ENCODE measurements around the gene PRKAR2B.

DNA sequence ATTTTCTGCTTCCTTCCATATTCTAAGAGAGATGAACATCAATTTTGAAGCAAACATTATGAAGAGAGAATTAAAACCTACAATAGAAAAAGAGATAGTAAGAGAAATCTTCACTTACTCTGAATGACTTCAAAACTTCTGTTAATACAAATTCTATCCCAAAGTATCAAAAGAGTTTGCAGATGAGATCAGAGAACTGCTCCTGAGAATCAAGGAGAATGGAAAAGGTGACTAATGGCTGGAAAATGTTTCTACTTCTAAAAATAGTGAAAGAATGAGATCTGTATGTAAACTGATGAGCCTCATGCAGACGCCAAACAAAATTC, 95.1 kb upstream of the PIK3CG start:
- PRO-cap = no peak
- RAMPAGE, long total RNA, 4 experiments = no peak in any of the 4 experiments

GRCh38 chr7:106886371-106887095, 21.5 kb downstream of the PIK3CG start:
- PRO-cap = no peak
- RAMPAGE, long total RNA, 4 experiments = no peak in any of the 4 experiments

GRCh38 chr7:107044264-107045252, at the start of gene PRKAR2B:
PRKAR2B (plus strand) TSS chr7:107044705.
- PRO-cap = no peak
- RAMPAGE, long total RNA, 4 experiments = start-site peak on the plus strand in 1 of 4 experiments, at chr7:107044832-107045211 at its widest, 51 reads per replicate

DNA sequence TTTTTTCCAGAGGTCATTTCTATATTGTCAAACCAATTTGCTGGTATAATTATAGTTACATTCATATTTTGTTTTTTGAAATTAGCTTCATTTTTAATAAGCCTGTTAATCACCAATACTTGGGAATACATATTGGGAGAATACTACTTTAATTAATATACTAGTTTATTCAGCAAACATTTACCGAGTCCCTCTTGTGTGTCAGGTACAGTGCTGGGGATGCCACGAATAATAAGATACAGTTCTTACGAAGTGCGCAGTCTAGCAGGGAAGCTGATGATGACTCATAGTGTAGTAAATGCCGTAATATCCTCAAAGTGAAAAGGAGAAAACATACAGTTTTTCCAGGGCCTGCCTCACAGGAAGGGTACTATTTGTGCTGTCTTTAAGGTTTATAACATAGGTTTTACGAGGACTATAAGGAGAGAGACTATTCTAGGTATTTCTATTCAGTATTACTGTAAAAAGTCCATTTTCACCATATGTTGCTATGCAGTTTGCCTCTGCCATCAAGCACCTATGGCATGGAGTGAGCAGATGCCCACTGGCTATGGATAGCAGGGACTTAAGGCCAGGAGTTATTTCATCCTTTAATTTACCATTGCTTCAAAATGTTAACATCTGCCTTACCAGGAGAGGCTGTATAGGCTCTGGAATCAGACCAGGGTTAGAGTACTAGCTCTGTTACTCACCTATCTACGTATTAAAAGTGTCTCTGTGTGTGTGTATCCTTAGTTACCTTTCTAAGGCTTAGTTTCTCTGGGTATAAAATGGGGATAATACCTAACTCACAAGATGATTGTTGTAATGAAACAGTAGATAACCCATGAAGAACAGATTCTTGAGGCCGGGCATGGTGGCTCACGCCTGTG, 32.8 kb downstream of the PRKAR2B start:
- PRO-cap = no peak
- RAMPAGE, long total RNA, 4 experiments = no peak in any of the 4 experiments

DNA sequence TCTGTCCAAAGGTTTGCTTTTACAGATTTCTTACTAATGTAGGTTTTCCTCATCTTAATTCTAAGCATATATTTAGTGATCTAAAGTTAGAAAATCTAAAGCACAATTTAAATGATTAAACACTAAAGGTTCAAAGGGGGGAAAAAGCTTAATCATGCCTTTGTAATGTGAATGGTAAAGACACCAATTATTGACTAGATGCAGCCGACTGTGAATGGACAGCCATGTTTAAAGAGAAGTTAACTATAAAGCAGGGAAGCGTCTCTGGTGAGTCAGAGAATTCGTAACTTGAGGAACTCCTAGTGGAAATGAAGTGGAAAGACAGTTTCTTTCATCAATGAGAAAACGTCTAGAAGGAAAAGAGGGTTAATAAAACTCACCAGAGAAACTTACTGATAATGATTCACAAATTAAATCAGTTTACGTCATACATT, 1.2 kb upstream of the HBP1 start:
- PRO-cap = no peak
- RAMPAGE, long total RNA, 4 experiments = no peak in any of the 4 experiments

DNA sequence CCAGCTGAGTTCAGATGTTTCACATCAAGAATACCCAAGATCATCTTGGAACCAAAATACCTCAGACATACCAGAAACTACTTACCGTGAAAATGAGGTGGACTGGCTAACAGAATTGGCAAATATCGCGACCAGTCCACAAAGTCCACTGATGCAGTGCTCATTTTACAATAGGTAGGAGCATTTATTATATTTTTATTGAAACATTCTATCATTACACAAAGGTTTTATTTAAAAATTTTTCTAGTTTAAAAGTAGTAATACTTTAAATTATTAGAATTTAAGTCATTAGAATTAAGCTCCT, 13.6 kb downstream of the HBP1 start:
- PRO-cap = no peak
- RAMPAGE, long total RNA, 4 experiments = no peak in any of the 4 experiments

DNA sequence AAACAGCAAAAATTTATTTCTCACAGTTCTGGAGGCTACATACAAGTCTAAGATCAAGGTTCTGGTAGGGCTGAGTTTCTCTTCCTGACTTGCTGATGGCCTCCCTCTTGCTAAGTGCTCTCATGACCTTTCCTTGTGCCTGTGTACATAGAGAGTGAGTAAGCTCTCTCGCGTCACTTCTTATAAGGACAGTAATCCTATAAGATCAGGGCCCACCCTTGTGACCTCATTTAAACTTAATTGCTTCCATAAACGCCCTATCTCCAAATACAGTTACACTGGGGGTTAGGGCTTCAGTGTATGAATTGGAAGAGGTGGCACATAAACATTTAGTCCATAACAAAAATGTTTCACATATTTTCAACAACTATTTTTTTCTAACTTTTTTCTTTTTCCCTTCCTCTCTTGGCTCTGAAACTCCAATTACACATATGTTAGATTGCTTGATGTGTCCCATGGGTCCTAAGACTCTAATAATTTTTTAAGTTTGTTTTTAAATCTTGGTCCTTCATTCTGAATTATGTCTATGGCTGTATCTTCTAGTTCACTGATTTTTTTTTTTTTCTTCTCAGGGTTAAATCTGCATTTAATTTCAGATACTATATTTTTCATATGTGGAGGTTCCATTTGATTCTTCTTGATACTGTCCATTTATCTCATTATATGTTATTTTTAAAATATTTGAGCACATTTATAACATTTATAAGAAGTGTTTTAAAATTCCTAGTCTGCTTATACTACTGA, 149.9 kb downstream of the HBP1 start:
- PRO-cap = no peak
- RAMPAGE, long total RNA, 4 experiments = no peak in any of the 4 experiments

GRCh38 chr7:107880343-107880791, 10.6 kb upstream of the DLD start:
- PRO-cap = no peak
- RAMPAGE, long total RNA, 4 experiments = no peak in any of the 4 experiments

GRCh38 chr7:107917226-107917603, 26.2 kb downstream of the DLD start:
- PRO-cap = no peak
- RAMPAGE, long total RNA, 4 experiments = no peak in any of the 4 experiments

GRCh38 chr7:107974724-107975729, 27.9 kb downstream of the LAMB1 start:
- PRO-cap = no peak
- RAMPAGE, long total RNA, 4 experiments = no peak in any of the 4 experiments

- PRO-cap = no peak
- RAMPAGE, long total RNA, 4 experiments = no peak in any of the 4 experiments
These were observed 3.4 kb downstream of the LAMB1 start for GRCh38 chr7:107999373-108000197.

- PRO-cap = no peak
- RAMPAGE, long total RNA, 4 experiments = no peak in any of the 4 experiments
These were observed 927 bp downstream of the LAMB1 start for GRCh38 chr7:108001853-108002614.

DNA sequence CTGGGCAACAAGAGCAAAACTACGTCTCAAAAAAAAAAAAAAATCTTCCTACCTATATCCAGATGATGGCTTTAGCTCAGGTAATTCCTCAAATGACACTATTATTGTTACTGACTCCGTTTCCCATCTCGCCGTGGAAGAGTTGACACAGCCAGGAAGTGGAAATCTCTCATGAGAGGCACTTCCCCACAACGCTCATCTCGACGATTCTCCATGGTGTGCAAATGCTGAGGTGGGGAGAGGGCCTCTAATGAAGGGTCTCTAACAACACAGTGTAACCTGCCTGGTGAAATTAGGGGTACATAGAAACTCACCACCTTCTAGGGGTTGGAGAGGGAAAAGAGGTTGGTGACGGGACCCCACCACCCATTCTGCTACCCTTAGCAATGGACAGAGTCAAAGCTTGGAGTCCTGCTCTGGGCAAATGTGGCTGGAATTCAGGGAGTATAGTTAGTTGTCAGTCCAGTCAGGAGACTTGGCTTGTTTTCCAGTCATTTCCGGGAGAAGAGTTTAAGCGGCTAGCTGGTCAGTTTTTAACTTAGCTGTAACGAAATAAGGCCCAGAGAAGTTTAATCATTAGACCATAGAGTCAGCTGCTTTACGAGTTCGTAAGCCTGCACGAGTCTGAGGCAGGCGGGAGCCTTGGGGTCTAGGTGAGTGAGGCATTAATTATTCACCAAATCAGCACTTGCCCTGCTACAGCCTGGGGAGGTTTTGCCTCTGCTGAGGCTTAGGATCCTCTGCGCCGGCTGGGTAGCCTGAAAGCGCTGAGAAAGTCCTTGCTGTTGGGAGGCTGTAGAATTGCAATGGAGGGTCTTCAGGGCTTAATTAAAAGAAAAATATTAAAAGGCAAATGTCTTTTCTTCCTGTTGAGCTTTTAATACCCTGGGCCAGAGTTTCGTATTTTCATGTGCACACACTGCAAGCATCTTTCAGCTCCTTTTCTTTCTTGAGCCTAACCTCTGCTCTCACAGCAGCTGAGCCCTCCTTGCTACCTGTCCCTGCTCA, 1.3 kb upstream of the LAMB1 start:
- PRO-cap = no peak
- RAMPAGE, long total RNA, 4 experiments = start-site peak on the plus strand in 1 of 4 experiments, centred at position 544 of the sequence, 19 reads per replicate; start-site peak on the minus strand in 1 of 4 experiments, centred at position 405 of the sequence, 42 reads per replicate

GRCh38 chr7:108094272-108094726, 35.9 kb downstream of the LAMB4 start:
- PRO-cap = no peak
- RAMPAGE, long total RNA, 4 experiments = no peak in any of the 4 experiments

DNA sequence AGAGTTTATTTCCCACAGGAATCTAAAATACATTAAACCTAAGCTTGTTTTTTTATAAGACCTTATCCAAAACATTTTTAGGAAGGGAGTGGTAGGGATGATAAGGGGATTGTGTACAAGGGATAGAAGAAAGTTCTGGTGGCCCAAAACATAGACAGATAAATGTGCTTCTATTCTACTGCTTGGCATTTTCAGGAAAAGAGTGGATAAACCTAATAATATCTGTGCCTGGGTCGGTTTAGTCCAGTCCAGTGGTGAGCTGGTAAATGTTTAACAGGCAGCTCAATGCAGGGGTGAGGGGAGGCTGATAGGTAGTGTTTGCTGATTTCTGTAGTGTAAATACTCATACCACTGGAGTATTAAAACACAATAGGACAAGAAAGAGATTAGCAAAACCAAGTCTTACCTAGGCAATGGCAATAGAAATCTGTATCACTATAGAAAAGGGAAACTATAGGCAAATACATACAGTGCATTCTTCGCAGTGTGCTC, 35.4 kb downstream of the LAMB4 start:
- PRO-cap = no peak
- RAMPAGE, long total RNA, 4 experiments = no peak in any of the 4 experiments

DNA sequence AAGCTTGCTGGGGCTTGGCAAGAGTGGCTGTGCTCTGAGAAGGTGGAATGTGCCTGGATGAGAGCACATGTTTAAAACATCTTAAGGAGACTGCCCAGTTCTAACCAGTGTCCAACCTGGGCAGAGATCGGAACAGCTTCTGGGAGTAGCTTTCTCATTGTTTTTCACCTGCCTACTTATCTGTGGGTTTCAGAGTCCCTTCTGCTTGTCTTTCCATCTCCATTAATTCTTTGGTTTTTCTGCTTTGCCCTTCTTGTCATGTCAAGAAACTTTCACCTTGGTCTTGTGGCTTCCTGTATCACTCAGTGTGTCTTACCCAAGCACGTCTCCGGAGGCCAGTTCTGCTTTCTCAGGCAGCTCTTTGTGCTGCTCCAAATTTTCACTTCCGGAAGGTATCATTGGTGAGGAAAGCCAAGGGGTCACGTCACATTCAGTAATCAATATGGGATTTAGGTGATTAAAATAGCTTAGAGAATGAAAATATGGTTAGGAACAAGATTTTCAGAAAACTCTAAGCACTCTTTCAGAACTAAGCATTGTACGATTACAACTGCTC, 5.4 kb upstream of the LAMB4 start:
- PRO-cap = no peak
- RAMPAGE, long total RNA, 4 experiments = no peak in any of the 4 experiments

- PRO-cap = no peak
- RAMPAGE, long total RNA, 4 experiments = no peak in any of the 4 experiments
These were observed 147.3 kb downstream of the NRCAM start for GRCh38 chr7:108308773-108309466.

DNA sequence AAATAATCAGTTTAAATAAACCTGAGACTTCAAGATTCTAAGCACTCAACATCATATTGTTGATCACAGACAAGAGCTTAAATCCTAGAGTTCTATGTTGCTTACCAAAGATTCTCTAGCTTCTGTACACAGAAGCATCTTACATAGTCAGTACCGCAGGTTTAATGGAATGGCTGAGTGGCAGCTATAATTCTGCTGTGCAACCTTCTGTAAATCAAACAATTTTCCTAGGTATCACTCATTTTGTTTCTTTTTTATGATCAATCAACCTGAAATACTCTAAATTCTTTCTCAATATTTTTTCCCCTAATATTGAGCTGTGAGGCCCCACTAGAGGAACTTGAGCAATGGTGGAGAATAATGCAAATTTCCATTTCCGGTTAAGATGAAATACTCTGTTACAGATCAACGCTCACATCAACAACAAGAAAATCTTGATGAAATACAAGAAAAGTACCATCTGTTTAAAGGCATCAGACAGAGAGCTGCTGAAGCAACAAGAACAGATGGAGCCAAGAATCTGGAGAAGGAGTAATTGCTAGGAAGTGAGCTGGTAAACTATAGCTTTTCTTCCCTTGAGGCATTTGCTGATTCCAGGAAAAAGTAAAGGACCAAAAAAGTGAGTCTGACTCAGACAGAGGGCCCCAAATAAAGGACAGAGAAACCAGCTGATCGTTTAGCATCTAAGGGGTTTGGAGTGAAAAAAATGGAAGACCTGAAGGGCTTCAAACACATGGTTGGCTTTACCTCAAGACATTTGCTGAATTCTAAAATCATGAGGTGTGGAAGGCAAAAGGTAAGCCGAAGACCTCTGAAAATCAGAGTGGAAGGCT, 22.6 kb downstream of the PNPLA8 start:
- PRO-cap = no peak
- RAMPAGE, long total RNA, 4 experiments = no peak in any of the 4 experiments

GRCh38 chr7:108524585-108525128, 1.3 kb downstream of the PNPLA8 start:
- PRO-cap = no peak
- RAMPAGE, long total RNA, 4 experiments = no peak in any of the 4 experiments

GRCh38 chr7:108613893-108614404, 44.3 kb downstream of the DNAJB9 start:
- PRO-cap = no peak
- RAMPAGE, long total RNA, 4 experiments = no peak in any of the 4 experiments